HT-29 (cell line): ENCODE results near the genes KIFAP3, MROH9, MYOCOS, DNM3 and FASLG.

DNA sequence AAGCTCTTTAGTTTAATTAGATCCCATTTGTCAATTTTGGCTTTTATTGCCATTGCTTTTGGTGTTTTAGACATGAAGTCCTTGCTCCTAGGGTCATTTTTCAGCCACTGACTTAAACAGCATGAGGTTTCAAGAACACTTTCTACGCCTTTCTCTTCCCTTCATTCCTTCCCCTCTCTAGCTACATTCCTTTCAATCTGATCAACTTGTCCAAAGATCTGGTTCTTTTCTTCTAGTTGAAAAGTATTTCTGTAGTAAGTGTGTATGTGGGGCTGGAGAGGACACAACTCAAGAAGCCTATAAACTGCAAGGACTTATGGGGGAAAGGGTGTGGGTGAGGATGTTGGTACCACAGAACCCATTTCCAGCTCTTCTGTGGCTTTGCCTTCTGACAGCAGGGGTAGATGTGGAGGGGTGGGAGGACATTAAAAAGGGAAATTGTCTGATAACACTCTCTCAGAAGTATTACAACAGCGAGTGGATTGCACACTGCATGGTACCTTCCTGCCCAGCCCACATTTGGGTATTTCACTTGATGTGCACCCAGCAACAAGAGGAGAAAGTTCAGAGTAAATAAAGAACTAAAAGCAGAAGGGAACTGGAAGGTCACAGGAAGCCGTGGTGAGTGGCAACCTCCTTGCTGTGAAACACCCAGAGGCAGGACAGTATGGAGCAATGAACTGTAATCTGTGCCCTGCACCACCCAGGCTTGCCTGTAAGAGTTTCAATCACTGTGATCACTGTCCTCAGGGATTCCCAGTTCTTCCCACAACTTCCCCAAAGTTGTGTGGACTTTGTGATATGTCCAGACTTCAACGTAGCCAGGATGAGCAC is 18.4 kb upstream of the F5 start:
- RAMPAGE, long total RNA, result no peak

DNA sequence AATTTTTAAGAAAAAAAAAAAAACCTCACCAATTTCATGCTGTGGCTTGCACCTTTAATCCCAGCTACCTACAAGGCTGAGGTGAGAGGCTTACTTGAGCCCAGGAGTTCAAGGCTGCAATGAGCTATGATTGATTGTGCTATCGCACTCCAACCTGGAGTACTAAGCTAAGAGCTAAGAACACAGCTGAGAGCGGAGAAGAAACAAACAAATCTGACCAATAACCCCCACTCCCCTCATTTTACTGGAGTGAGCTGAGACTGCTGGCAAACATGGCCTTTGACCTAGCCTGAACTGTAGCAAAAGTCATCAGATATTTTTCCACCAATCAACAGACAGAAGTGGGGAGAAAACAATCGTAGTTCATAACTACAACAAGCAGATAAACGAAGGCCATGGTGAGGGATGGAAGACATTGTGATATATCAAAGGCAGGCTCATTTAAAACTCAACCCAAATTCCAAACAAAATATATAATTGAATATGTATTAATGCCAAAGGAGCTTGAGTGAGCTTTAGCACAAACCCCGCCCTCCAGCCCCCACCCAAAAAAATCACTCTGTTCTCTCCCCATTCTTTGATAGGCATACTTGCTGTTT is 28.7 kb downstream of the METTL18 start:
- RAMPAGE, long total RNA, result no peak

DNA sequence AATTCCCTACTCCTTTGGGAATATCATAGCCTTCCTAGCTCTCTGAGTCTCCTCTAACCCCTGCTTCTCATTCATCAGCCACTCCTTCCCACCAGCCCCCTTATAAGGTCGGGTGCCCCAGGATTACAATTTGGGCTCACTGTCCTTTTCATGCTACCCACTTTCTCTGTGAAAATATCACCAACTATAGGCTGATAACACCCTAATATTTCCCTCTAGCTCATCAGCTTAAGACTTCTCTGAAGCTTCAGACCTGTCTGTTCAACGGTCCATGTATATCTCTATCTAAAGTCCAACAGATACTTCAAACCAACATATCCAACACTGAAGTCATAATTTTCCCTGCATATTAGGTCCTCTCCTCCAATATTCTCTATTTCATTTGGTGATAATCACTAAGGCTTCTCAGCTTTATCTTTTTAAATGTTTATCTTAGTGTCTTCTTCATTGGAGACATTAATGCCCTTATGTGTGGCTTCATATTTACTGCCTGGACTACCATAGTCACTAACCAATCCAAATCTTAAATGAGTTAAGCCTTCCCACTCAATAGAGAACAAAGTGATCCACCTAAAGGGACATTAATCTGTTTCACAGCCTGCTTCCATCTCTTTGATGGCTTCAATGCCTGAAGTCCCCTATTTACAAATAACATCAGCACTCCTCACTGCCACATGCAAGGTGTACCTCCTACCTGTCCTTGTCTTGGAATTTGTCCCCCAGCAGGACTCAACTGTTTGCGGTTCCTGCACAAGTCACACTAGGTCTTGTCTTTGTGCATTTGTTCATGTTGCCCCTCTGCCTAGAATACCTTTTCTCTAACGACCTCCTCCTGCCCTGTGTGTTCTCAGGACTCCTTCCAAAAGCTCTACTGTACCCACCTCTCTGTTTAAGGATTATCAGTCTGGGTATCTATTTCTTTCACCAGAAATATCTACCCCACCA is 27.6 kb downstream of the SCYL3 start:
- RAMPAGE, long total RNA, result no peak

GRCh38 chr1:170073769-170075029 is at the start of gene KIFAP3:
Gene KIFAP3 (minus strand): TSS chr1:170074695.
- RAMPAGE, long total RNA, result no peak

DNA sequence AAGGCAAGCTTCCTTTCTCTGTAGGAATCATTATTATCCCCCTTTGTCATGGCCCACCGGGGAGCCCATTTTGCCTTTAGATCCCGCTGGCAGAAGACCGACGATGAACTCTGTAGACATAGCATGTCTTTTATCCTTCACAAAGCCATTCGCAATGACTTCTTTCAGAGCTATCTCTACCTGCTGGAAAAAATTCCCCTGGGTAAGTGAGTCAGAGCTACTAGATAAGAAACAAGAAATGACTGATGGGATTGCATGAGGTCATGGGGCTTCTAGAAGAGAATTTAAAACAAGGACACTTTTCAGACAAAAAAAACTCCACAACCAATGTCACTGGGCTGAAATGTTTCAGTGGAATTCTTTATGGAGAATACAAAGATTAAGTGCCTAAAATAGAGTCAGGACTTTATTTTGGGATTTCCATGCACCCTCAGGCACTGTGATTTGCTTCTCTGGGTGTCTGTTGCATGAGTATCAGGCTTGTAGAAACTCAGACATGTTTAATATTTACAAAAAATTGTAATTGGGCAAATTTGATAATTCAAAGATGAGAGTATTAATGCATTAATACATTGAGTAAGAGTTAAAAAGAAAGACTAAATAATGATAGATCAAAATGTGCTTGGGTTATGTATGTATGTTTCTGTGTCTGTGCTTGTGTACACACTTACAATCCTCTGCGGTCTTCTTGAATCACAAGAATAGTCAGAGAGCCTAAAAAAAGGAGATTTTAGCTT is 469 bp downstream of the NTMT2 start:
- RAMPAGE, long total RNA, result no peak

GRCh38 chr1:170707847-170708385 is 44.0 kb downstream of the PRRX1 start:
- RAMPAGE, long total RNA, result no peak

- RAMPAGE, long total RNA, result no peak
These were observed 66.2 kb downstream of the PRRX1 start for GRCh38 chr1:170730064-170730618.

DNA sequence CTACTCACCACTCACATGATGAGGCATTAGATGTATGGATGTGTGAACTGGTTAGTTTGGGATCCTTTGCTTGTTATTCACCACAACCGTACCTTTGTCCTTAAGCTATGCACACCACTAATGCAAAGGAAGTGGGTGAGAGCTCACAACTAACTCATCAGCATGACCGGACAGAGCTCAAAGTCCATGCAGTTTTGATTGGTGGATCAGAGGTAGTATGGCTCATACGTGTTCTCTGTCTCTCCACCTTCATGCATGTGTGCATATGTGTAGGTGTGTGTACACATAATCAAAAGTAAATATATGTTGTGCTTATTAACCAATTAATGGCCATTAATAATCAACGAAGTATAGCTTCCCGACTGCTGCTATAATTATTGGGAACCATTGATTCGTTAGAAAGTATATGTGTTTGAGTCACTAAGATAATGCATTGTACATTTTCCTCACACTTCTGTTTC is 43.4 kb upstream of the MROH9 start:
- RAMPAGE, long total RNA, result no peak

DNA sequence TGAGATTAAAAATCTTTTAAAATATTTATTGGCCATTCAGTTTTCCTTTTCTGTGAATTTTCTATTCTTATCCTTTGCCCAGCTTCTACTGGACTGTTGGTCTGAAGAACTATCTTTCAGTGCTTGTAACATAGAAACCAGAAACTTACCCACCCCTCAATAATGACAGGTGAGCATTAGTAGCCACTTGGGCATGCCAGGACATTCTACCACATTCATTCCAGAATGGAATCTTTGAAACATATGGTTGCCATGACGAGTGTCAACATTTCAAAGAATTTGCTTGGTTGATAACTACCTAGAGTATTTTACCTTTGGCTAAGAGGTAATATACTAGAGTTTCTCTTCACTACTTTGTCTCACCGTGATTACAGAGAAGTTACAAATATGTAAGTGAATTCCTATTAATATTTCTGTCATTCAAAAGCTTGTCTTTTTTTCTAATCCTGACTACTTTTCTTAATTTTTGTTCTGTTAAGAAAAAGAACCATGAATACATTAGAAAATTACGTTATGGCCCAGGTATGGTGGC is at the start of gene MROH9:
Gene MROH9 (plus strand): TSS at position 336 of the 532 bp plus-strand sequence.
- RAMPAGE, long total RNA, result no peak

- RAMPAGE, long total RNA, result no peak
These were observed 43.6 kb upstream of the FMO2 start for GRCh38 chr1:171141289-171142062.

GRCh38 chr1:171484848-171485235 is 488 bp upstream of the PRRC2C start:
- RAMPAGE, long total RNA, result no peak

- RAMPAGE, long total RNA, result no peak
These were observed at the start of gene MYOCOS for GRCh38 chr1:171622076-171622487. Gene MYOCOS (plus strand): TSS chr1:171622243.

GRCh38 chr1:171841000-171841994 is at the start of gene DNM3:
Gene DNM3 (plus strand): TSS chr1:171841498.
- RAMPAGE, long total RNA, result no peak

GRCh38 chr1:171868239-171868586 is 26.9 kb downstream of the DNM3 start:
- RAMPAGE, long total RNA, result no peak

DNA sequence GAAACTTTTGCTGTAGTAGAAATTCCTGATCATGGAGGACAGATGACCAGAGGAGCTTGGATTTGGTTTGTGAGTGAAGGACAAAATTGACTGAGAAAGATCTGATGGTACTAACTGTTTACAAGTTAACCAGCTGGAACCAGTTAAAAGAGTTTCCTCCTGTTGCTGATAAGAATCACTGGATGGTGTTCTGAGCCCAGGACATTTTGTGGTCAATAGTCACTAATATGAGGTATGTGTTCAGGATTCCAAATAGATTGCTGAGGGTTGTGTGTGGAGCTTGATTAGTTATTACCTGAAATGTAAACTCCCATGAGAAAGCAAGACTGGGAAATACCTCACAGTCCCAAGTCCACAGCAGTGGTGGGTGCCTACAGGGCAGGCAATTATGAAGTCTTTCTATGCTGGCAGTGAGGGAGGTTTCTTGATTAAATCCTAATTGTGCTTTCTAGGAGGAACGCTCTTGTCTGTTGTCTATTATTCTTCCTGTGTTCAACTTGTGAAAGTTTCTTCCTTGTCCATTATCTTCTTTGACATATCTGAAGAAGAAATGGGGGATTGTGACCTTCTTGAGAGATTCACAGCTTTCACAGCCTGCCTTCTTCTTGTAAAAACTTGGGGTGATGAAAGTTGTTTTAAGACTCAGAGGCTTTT is 164.6 kb downstream of the DNM3 start:
- RAMPAGE, long total RNA, result no peak

GRCh38 chr1:172315219-172315737 is 105.2 kb upstream of the C1orf105 start:
- RAMPAGE, long total RNA, result no peak

DNA sequence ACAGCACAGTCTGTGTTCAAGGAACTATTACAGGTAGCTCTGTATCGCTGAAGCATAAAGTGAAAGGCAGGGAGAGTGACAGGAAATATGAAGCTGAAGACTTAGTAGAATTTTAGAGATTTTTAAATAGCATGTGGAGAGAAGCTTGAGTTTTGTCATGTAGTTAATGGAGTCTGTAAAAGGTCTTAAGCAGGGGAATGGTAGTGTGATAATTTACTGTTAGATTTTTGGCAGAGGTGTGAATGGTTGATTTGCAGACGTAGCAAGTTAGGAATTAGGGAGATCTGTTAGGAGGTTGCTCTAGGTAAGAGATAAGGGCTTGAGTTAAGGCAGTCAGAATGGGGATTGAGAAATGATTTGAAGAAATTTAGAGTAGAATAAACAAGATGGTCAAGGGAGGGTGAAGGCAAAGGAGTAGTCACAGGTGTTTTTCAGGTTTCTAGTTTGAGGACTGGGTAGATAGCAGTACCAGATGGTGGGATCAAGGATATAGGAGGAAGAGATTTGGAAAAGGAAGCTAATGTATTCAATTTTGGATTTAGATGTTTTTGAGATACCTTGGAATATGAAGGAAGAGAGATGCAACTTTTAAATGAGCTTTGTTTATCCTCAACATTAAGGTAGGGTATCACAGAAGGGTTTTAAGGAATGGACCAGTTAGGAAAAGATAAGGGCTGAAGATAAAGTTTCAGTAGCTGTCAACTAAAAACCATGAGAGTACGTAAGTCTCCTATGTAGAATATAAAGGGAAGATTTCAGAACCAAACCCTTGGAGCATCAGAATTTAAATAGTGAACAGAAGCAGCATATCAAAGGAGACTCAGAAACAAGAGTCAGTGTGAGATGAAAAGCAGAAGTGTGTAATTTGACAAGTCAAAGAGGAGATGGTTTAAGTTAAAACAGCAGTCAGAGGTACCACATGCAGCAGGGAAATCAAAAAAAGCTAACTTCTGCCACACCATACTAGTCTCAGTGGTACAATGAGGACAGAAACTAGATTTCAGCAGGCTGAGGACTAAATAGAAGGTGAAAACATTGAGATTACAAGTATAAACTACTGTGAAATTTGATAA is 12.0 kb downstream of the SUCO start:
- RAMPAGE, long total RNA, result no peak

DNA sequence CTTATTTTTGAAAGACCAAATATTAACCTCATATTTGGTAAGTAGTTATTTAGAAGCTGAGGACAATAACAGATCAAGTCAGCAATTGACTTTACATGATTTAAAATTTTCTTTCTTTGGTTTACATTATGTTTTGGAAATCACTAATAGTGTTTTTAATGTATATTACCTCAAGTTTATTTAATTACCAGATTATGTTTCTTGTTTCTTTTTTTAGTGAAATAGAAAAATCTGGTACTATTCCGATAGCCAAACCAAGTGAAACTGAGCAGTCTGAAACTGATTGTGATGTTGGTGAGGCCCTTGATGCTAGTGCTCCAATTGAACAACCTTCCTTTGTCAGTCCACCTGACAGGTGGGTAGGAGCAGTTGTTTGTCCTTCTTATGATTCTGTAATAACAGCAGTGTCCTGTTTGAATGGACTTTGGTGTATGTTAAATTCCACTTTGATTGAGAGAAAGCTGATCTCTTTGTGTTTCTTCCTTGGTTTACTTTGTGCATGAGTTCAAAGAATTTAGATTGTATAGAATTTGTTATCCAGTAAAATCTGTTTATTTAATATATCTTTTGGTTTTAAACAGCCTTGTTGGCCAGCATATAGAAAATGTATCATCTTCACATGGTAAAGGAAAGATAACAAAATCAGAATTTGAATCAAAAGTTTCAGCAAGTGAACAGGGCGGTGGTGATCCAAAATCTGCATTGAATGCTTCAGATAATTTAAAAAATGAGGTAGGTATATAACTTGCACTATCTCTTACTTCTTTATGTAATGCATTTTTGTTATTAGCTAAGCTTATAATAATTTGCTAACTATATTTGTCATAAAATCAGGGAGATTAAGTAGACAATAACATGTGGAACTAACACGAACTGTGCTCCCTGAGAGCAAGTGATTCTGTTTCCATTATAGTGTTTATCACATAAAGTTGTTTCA is 24.4 kb downstream of the SUCO start:
- RAMPAGE, long total RNA, result no peak

GRCh38 chr1:172658801-172659543 is at the start of gene FASLG:
Gene FASLG (plus strand): TSS chr1:172659103.
- RAMPAGE, long total RNA, result no peak

GRCh38 chr1:173332033-173332508 is 124.9 kb upstream of the TNFSF4 start:
- RAMPAGE, long total RNA, result no peak